Epidermal melanocyte (primary cell): ENCODE measurements around a stretch of chr7.

DNA sequence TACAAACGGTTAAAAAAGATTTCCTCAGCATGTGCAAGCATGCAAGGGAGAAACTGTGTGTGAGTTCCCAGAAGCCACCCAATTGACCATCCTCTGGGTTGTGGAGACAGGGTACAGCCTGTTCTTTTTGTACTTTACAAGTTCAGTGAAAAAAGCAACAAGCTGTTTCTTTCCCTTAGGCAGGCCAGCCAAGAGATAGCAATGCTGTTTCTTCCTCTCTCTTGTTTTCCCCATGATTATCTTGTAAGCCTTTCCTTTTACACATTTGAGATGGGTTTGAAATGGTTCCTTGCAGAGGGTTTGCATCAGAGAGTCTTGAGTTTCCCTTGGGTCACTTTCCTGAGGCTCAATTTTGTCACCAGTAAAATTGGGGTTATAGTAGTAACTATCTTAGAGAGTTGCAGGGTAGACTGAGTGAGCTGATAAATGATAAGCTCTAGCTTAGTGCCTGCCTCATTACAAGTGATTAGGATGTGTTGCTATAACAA, 69.0 kb upstream of the MTPN start:
- RRBS: no CpG with 5 or more reads among the region's 1 CpG

DNA sequence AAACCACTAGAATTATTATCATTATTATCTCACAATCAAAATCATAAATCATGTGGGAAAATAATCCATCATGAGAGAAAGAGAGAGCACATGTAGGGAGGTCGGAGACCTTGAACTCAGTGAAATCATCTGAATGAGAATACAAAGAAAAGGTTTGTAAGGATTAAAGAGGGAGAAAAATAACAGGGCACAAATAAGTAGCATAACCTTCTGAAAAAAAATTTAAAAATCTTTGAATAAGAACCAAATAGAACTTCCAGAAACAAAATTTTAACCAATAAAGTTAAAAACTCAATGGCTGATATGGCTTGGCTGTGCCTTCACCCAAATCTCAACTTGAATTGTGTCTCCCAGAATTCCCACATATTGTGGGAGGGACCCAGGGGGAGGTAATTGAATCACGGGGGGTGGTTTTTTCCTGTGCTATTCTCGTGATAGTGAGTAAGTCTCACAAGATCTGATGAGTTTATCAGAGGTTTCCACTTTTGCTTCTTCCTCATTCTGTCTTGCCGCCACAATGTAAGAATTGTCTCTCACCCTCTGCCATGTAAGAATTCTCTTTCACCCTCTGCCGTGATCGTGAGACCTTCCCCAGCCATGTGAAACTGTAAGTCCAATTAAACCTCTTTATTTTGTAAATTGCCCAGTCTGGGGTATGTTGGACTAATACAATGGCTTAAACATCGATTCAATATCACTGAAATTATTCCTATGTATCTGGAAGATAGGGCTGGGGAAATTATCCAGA, 115.4 kb upstream of the MTPN start:
- RRBS: no CpG with 5 or more reads among the region's 7 CpGs

DNA sequence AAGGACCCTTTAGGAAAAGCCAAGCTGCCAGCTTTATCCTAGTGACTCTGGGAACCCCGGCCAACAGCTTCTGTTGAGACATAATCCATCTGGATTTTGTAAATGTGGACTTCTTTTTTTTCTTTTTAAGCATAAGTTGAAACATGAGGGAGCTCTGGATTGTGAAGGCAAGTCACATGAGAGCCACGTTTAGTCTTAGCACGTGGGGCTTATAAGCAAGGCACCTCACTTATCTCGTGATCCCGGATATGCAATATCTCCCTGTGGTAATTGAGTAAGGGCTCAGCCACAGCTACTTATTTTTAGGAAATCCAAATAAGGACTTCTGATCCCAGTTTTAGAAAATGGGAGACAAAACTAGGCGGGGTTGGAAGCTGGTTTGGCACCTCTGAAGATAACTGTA, 111.2 kb upstream of the PTN start:
- RRBS: 17% methylated on average over 1 of the region's 6 CpGs

DNA sequence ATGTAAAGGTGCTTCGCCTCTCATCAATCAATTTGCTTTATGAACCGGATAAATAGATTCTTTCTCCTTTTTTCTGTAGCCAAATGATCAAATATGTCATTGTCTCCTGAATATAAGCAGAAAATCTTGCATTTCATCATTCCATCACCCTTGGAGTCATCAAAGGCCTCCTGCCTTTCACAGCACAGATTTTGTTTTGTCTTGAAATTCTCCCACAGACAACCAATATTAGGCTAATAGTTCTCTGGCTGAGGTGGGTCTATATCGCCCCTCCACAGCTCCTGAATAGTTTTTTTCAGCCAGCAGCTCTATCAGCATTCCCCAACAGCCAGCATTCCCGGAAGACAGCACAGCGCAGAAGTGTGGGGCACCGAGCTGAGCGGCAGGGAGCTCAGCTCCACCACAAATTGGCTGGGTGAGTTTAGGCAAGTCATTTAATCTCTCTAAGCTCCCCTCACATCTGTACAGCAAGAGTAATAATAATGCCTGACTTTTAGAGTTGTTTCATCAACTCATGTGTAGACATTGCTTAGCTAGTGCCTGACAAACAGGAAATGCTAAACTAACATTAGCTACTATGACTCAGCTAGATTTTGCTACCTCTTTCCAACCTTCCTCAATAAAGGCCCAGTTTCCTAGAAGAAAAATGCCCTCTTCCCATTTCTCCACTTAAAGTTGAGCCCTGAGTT, 247.8 kb upstream of the PTN start:
- RRBS: no CpG with 5 or more reads among the region's 7 CpGs

DNA sequence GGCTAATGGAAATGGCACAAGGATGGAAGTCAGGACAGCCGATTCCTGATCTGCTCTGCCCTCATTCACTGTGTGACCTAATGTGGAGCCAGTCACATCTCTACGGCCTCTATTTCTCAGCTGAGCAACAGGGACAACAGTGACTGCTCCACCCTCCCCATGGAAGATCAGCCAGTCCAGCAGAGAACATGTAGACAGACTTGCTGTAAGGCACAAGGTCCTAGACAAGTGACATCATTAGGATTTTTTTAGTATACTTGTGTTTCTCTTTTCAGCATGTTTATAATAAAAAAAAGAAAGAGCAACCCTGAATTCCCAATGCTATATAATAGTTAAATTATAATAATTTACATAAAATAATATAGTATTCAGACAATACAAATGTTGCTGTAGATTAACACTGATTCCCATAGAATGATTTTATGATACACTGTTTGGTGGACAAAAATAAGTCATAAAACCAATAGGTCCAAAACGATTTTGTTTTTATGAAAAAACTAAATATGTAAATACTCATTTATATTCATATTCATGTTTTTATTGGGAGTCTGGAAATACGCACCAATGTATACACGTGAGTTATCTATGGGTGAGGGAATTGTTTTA, 25.0 kb upstream of the DGKI start:
- RRBS: no CpG with 5 or more reads among the region's 5 CpGs

GRCh38 chr7:137879038-137880010, 32.5 kb upstream of the DGKI start:
- RRBS: no CpG with 5 or more reads among the region's 18 CpGs

DNA sequence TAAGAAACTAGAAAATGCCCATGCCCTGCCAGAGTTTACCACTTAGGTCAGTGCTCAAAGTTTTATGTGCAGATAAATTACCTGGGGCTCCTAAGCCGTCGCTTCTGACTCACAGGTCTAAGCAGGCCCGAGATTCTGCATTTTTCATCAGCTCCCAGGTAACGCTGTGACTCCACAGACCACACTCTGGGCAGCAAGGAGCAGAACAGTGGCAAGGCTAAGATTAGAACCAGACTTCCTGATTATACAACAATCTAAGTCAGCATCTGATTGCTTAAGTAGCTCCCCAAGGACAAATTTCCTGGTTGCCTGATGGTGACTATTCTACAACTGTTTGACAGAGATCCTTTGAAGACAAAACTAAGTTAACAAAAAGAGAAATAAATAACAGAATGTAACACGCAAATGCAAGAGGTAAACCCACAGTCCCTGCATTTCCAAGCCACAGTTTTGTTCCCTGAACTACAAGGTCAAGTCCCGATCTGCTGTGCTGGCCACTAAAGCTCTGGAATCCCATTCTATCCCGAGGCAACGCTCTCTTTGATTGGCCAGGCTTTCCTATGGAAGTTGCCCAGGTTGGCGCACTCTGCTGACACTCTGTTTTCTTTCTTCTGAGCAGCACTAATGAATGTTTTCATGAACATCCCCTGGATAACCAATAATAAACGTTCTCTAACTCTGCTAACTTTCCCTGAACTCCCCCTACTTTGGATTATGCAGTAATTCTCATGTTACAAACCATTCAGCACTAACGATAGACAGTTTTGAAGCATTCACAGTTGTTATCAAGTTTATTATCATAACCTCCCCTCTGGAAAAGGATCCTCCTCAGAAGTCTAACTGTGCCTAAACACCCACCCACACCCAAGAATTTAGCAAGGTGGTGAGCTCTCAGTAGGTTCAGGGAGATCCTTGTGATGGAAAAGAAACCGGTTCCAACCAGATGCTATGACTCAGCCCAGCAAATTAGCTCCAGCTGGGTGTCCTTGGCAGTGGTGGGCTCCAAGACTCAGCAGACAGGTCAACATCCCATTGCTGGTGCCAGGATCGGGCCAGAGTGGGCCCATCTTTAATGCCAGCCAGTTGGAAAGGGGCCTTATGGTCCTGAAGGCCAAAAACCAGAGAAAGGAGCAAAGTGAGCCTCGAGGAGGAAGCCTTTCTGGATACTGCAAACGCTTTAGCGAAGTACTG, 68.7 kb downstream of the CREB3L2 start:
- RRBS: no CpG with 5 or more reads among the region's 16 CpGs

DNA sequence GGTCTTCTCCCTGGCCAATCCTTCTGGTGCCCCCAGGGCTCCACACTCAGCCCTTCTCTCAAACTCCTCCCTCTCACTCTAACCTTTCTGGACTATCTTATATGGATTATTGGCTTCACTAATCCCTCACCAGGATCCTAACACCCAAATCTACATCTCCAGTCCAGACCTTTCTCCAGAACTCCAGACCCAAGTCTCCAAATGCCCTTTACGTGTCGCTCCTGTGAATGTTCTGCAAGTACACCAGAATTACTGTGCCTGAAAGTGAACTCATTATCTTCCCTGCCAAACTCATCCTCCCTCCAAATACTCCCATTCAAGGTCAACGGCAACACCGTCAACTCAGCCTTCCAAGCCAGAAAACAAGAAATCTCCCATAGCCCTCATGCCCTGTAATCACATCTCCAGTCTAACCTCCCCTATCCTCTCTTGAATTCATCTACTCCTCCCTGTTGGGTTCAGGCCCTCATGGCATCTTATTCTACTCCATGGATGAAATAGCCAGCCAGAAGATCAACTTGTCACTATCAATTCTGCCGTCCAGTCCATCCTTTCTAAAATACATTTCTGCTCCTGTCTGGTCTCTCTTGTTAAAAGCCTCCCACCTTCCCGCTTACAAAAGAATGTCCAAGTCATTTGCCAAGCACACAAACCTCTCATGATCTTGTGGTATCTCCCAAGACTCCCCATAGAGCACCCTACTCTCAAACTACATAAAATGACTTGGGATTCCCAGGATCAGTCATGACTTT, 12.2 kb downstream of the CREB3L2 start:
- RRBS: no CpG with 5 or more reads among the region's 6 CpGs

- RRBS: 27% methylated on average over 3 of the region's 7 CpGs
These were observed 5.5 kb downstream of the CREB3L2 start for GRCh38 chr7:137996262-137996852.

- RRBS: no CpG with 5 or more reads among the region's 2 CpGs
These were observed 49.3 kb downstream of the AKR1D1 start for GRCh38 chr7:138125597-138125982.

DNA sequence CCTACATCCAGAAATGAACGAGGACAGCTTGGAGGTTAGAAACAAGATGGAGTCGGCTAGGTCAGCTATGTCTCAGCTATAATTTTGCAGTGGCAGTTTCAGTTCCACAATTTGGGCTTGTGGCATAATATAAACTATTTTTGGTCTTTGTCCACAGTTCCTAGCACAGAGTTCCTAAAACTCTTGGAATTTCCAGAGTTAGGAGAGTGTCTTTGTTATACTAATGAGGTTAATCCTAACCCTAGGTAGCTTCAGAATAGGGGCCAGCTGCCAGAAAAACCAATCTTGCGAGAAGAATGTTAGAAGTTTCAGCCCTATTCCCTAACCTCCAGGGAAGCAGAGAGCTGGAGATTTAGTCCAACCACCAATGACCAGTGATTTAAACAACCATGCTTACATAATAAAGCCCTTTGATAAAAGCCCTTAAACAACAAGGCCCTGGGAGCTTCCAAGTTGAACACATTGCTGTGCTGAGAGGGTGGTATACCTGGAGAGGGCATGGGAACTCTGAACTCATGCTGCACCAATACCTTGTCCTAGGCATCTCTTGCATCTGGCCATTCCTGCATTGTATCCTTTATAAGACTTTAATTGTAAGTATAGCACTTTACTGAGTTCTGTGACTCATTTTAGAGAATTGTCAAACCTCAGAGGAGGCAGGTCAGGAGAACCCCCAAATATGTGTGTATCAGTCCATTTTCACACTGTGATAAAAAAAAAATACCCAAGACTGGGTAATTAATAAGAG, 132.1 kb downstream of the AKR1D1 start:
- RRBS: no CpG with 5 or more reads among the region's 3 CpGs

- RRBS: no CpG with 5 or more reads among the region's 5 CpGs
These were observed 35.8 kb downstream of the SVOPL start for GRCh38 chr7:138665244-138665832.

DNA sequence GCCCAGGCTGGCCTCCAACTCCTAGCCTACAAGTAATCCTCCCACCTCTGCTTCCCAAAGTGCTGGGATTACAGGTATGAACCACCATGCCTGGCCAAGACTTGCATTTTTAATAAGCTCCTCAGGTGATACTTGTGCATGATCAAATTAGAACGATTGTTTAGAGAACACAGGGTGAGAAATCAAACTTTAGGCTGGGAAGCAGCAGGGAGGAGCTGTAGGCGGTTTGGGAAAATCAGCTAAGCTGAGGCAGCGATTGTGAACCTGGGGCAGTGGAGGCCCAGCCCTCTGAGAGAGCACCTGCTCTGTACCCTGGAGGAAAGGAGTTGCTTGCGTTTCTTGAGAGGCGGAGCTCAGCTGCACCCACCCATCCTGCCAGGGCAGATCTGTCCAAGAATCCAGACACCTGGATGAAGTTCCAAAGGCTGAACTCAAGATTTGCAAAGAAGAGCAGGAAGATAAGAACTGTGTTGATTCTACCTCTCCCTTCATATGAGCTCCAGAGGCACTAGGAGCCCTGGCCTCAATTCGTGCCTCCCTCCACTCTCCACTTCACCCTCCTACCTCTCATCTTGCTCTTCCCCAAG, 21.7 kb upstream of the TMEM213 start:
- RRBS: no CpG with 5 or more reads among the region's 6 CpGs

GRCh38 chr7:138837288-138837949, 39.4 kb upstream of the ATP6V0A4 start:
- RRBS: no CpG with 5 or more reads among the region's 13 CpGs

DNA sequence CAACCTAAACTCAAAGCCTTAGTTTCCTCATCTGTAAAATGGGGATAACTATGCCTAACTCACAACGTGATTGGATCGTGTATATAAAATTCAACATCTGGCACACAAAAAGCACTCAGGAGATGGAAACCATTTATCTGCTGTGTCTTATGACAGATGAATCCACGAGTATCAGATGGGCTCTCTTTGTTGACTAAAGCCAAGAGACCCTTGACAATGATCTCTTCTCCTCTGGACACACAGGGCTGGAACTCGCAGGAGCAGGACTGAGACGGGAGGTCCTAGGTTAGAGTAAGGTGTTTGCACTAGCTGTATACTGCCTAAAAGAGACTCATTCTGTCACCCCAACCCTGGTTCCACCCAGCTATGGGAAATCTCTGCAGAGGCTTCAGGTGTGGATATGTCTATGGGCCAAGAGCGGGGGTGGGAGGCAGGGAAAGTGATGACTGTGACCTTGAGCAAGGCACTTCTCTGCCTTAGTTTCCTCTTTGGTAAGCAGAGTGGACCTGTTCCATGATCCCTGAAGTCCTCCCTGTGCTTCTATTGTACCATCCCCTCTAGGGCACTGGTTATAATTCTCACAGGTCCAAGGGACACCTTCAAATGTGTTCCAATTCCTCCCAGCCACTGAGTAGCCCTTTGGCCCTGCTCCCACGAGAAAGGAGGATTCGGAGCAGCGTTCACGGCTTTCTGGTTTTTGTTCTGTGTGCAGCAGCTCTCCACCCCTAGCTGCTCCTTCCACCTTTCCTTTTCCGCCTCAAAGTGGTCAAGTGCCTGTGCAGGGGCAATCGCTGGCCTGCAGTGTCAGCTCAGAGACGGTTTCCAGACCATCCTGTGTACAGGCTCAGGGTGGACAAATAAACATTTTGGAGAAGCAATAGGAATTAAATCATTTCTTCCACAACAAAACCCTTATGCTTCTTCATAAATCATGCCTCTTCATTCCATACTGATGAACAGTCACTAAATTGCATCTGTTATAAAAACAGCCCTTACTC, 1.5 kb downstream of the KIAA1549 start:
- RRBS: no CpG with 5 or more reads among the region's 13 CpGs

DNA sequence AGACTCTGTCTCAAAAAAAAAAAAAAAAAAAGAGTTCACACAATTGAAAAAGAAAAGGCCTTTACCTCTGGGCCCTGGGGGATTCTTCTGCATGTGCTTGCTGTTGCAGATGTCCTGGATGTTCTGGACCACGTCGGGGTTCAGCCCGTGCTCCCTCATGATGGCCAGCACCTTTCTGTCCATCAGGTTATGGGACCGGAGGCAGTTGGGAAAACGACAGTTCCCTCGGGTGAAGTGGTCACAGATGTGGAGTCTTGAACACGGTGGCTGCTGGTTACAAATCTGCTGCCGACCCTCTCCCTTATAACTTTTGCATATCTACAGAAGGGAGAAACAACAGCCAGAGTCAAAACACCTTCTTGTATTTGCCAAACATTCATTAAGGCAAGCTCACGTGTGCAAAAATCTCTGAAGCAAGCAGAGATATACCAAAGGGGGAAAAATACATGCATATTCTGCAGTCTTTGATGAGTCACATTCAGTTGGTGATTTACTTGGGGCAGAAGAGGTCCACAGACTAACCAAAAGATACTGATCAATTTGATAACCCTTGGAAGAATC, 25.7 kb downstream of the ZC3HAV1 start:
- RRBS: no CpG with 5 or more reads among the region's 9 CpGs

- RRBS: no CpG with 5 or more reads among the region's 19 CpGs
These were observed 15.8 kb downstream of the ZC3HAV1 start for GRCh38 chr7:139093333-139094476.

GRCh38 chr7:139096913-139097440, 12.5 kb downstream of the ZC3HAV1 start:
- RRBS: no CpG with 5 or more reads among the region's 5 CpGs

GRCh38 chr7:139230518-139230938, 509 bp upstream of the UBN2 start:
- RRBS: no CpG with 5 or more reads among the region's 20 CpGs

GRCh38 chr7:139301357-139302302, 39.5 kb upstream of the FMC1 start:
- RRBS: no CpG with 5 or more reads among the region's 3 CpGs